Melanocyte of skin (primary cell): Measurements from ENCODE around the gene TMC6.

GRCh38 chr17:77420230-77420914 is 139.1 kb downstream of the SEPTIN9 start:
- CAGE, long polyA plus RNA, 2 experiments = no peak in any of the 2 experiments

- CAGE, long polyA plus RNA, 2 experiments = no peak in any of the 2 experiments
Measured at GRCh38 chr17:77426068-77426837, 145.0 kb downstream of the SEPTIN9 start.

GRCh38 chr17:77435247-77435943 is 154.1 kb downstream of the SEPTIN9 start:
- CAGE, long polyA plus RNA, 2 experiments = no peak in any of the 2 experiments

DNA sequence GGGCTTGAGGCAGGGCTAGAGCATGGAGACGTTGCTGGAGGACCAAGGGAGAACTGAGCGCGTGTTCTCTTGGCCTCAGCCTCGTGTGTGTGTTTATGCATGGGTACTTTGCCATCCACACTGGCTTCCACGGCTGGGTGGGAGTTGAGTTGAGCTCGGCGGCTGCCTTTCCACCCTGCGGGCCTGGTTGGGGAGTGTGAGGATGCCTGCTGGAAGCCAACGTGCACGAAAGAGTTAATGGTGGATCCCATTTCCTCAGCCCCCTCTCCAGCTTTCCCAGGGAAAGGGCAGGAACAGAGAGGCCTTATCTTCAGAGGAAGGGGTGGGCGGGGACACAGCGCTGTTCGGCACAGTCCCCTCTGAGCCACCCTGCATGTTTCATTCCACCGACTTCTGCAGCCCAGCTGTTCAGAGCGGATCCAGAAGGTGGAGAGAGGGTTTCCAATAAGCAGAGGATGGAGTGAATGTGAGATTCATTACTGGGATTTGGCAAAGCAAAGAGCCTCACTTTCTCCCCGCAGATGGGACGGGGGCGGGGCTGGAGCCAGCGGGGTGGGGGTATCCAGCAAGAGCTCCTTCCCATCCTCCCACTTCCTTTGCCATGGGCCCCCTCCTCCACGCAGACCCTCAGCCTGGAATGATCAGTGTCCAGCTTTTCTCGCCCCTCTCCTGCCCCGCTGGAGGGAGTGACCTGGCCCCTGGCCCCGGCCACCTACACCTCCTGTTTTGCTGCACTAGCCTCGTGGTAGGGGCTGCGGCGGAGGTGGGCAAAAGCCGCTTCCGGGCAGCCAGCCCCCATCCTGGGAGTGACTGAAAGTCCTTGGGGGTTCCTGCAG is 154.9 kb downstream of the SEPTIN9 start:
- CAGE, long polyA plus RNA, 2 experiments = no peak in any of the 2 experiments

DNA sequence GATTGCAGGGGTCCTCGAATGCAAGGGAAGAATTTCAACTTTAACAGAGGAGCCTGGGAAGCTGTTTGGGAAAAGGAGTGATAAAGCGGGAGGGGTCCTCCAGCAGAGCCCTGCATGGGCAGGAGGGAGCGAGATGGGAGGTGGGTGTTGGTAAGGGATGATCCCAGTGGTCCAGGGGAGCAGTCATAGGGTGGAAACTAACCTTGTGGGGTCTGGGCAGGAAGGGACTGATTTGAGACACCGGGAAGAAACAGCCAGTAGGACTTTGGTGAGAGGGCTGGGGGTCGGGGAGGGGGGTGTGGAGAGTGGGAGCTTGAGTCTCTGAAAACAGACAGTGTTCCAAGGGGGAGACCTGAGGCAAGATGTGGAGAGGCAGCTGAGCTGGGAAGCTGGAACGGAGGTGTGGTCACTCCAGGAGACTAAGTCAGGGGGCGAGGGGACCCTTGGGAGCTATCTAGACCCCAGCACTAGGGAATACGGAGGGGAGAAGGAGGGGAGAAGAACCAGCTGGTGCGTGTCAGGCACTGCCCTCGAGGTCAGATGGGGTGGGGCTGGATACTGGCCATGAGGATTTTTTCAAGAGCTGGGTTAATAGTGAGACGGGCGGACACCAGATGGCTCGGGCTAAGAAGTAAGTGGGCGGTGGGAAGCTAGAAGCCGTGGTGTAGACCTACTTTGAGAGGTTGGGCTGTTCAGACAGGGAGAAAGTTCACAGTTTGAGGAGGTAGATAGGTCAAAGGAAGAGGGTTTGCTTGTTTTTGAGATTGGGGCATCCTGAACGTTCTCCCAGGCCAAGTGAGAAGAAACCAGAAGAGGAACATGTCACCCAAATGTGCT is 163.1 kb downstream of the SEPTIN9 start:
- CAGE, long polyA plus RNA, 2 experiments = no peak in any of the 2 experiments

DNA sequence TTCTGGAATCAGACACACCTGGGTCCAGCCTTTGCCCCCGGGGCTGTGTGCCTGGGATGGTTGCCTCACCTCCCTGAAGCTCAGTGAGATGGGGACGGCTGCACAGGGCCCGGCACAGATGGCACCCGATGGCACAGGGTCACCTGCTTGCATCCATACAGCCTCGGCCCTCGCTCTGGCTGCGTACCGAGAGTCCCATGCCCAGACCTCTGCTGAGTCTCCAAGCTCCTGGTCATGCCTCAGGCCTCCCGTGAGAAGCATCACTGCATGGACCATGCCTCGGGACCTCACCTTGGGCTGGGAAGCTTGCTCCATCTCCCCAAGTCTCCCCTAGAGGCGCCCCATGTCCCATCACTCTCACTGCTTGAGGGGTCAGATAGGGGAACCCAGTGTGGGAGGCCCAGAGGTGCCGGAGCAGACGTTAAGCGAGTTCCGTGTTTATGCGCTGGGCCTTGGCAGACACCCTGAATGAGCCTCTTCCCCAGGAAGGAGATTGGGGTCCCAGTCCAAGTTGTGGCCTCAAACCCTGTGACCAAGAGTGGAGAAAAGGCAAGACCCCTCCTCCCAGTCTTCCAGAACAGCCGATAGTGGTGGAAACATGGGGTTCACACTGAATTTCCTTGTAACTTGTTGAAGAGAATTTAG is 175.9 kb downstream of the SEPTIN9 start:
- CAGE, long polyA plus RNA, 2 experiments = no peak in any of the 2 experiments

DNA sequence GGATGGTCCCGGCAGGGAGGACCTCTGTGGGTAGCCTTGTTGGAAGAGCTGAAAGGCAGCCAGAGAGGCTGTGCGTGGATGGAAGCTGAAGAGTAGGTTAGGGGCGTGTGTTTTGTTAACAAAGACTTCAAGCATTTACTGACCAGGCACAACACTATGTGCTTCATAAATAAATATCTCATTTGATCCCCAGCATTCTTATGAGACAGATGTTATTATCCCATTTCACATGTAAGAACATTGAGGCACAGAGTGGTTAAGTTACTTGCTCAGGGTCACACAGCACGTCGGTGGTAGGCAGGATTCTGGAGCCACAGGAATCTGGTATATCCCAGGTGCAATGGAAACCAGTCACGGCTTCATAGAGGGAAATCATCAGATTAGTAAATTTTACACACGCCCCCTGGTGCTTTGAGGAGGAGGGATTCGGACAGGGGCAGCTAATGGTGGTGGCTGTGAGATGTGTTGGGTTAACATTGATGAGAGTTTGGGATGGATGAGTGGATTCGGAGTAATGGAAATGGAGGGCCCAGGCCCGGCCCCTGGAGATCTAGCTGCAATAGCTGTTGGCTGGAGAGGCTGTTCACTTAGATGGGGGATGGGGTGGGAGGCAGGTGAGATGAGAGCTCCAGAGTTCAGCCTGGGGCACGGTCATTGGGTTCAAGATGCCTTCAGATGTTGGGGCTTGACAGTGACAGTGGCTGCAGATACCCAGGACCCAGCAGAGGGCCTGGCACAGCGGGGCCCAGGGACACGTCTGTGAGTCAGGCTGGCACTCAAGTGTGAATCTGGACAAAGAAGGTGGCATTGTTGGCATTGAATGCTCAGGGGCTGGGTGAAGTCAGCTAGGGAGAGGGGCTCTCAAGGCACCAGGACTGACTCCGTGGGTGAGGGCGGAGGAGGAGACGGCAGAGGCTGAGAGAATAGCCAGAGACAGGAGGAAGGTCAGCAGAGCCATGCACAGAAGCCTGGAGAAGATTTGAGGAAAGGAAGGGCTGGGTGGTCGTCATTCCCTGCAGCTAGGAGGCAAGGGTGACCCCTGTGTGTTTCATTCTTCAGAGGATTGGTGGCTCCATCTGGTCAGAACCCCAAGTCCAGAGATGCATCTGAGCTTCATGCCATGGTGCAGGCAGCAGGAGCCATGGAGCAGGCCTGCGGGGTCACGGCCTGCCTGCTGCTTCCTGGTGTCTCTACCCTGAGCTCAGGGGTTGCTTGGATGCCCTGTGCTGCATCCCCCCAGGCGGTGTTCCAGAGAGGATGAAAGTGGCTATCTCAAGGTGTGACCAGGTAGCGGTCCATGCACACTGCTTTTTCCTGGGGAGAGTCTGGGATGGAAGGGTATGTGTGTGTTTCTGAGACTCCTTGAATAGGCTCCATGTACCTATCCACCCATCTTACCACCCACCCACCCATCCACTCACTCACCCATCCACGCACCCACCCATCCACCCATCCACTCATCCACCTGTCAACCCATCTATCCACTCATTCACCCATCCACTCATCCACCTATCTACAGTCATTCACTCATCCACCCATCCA is 187.6 kb downstream of the SEPTIN9 start:
- CAGE, long polyA plus RNA, 2 experiments = no peak in any of the 2 experiments

- CAGE, long polyA plus RNA, 2 experiments = no peak in any of the 2 experiments
Measured at GRCh38 chr17:77677516-77678158, 280.9 kb upstream of the TNRC6C start.

DNA sequence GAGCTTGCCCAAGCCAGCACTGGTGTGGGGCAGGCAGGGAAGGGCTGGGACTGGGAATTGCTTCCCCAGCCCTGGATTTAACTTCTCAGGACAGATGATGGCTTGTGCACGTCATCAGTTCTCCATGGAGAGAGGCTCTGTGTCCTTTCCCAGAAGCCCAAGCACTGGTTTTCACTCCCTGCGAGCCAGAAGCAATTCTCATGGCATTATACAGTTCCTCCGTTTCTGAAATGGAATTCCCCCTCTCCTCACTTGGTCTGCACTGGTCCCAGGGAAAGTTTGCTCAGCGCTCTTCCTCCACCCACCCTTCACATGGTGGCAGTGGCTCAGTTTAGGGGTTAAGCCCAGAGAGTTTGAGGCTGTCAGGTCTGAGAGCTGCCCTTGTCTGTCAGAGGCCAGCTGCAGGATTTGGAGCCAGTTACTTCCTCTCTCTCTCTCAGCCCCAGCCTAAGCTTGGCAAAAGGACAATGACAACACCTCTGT is 219.7 kb upstream of the TNRC6C start:
- CAGE, long polyA plus RNA, 2 experiments = no peak in any of the 2 experiments

- CAGE, long polyA plus RNA, 2 experiments = no peak in any of the 2 experiments
Measured at GRCh38 chr17:77865185-77865861, 93.2 kb upstream of the TNRC6C start.

GRCh38 chr17:77886788-77887313 is 71.7 kb upstream of the TNRC6C start:
- CAGE, long polyA plus RNA, 2 experiments = no peak in any of the 2 experiments

GRCh38 chr17:77980344-77980622 is 21.8 kb downstream of the TNRC6C start:
- CAGE, long polyA plus RNA, 2 experiments = no peak in any of the 2 experiments

DNA sequence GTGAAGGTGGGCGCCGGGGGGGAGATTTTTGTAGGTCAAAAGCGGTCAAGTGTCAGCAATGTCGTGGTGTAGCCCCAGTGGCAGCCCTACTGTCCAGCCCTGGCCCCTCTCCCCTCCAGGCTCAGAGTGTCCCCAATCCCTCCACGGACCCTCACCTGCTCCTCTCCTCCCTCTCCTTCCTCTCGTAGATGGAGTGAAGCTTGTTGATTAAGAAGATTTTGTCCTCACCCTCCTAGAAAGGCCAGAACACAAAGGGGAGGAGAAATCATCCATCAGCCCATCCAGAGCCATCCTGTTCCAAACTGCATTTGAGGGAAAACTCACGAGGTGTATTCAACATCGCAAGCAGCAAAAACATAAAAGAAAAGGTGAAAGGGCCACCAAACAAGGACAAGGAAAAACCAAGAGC is 15.2 kb downstream of the TMC6 start:
- CAGE, long polyA plus RNA, 2 experiments = no peak in any of the 2 experiments

DNA sequence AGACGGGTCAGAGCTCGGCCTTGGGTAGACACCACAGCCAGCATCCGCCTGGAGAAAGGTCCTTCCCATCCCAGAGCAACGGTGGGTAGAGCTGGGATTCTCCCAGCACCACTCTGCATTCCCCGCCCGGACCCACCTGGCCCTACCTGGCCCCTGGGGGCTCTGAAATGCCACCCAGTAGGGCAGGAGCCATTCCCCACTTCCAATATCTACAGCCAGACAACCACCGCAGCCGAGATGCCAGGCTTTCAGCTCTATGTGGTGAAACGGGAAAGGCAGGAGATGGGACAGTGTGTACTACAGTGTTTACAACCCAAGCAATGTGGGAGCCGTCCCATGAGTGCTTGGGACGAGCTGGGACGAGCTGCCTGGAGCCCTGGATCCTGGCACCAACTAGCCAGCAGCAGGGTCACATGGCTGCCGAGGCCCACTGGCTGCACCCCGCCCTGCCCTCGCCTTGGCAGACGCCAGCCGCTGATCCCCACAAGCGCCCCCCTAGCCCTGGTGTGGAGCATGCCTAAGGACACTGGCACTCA is 13.7 kb downstream of the TMC6 start:
- CAGE, long polyA plus RNA, 2 experiments = no peak in any of the 2 experiments

GRCh38 chr17:78125112-78125654 is 3.4 kb downstream of the TMC6 start:
- CAGE, long polyA plus RNA, 2 experiments = no peak in any of the 2 experiments

DNA sequence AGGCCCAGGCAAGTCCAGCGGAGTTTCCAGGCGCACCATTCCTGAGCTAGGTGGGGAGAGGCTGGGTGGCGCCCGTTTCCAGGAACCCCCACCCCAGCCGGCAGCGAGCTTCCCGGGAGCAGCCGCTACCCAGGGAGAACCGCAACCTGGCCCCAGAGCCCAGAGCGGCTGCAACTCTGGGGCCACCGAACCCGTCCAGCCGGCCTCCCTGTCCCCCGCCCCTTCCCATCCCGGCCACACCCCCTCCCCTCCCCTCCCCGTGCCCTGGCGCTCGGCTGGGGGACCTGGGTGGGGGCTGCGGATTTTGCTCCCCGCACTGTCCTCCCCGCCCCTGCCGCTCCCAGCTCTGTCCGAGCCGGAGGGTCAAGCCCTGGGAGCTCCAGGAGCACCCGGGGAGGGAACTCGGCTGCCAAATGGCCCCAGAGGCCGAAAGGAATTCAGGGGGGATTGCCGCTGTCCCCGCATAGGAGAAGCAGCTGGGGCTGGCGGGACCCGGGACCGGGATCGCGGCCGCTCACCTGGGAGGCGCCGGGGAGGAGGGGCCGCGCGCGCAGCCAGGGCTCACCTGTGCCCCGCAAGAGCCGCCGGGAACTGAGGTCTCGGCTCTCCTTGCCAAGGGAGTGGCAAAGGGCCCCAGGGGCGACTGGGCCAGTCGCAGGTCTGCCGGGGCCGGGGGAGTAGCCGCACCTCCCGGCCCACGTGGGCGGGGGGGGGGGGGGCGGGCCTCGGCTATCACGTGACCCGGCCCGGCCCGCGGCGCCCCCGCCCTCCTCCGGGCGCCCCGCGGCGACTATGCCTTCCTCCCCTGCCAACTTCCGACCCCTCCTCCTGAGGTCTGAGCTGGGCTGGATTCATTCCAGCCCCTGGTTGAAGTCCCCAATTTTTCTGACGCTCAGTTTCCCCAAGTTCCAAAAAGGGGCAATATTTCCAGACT is at the start of gene TMC6:
Gene TMC6 (minus strand): TSS at position 662 of the 934 bp plus-strand sequence.
- CAGE, long polyA plus RNA, 2 experiments = no peak in any of the 2 experiments

DNA sequence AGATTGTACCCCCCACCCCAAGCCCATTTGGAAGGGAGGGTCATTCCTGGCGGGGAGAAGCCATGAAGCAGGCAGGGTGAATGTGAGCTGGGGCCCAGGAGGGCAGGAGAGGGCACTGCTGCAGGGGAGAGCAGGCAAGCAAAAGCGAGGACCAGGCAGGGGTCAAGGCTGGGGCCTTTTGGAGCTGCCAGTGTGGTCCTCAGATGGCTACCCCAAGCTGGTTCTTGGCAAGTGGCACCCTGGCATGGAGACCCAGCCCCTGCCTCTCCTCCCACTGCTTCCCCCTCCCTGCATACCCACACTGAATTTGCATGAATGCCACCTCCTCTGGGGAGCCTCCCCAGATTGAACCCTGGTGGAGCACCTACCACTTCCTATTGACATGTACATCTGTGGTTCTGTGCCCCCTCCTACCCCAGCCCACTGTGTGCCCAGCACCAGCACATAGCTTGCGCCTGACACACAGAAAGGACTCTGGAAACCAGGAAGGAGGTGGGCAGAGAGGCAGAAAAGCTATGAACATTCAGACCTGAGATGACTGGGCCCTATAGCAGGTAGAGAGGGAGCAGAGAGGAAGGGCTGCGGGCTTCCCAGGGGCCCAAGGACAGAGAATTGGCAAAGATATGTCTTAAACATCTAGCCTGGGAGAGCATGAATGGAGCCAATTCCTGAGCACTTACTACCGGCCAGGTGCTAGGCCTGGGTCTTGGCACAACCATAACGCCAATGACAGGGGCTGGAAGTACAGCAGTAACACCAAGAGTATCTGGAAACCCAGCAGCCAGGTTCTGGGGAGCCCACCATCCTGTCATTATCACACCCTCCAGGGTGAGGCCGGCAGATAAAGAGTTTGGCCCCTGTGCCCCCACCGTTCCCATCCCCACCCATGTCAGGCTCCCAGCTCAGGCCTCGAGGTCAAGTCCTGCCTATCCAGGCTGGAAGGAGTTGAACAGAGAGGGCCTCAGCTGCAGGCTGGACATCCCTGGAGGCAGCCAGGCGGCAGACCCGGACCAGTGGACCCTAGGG is 759 bp upstream of the TMC8 start:
- CAGE, long polyA plus RNA, 2 experiments = no peak in any of the 2 experiments

GRCh38 chr17:78131230-78131465 is 577 bp downstream of the TMC8 start:
- CAGE, long polyA plus RNA, 2 experiments = no peak in any of the 2 experiments

DNA sequence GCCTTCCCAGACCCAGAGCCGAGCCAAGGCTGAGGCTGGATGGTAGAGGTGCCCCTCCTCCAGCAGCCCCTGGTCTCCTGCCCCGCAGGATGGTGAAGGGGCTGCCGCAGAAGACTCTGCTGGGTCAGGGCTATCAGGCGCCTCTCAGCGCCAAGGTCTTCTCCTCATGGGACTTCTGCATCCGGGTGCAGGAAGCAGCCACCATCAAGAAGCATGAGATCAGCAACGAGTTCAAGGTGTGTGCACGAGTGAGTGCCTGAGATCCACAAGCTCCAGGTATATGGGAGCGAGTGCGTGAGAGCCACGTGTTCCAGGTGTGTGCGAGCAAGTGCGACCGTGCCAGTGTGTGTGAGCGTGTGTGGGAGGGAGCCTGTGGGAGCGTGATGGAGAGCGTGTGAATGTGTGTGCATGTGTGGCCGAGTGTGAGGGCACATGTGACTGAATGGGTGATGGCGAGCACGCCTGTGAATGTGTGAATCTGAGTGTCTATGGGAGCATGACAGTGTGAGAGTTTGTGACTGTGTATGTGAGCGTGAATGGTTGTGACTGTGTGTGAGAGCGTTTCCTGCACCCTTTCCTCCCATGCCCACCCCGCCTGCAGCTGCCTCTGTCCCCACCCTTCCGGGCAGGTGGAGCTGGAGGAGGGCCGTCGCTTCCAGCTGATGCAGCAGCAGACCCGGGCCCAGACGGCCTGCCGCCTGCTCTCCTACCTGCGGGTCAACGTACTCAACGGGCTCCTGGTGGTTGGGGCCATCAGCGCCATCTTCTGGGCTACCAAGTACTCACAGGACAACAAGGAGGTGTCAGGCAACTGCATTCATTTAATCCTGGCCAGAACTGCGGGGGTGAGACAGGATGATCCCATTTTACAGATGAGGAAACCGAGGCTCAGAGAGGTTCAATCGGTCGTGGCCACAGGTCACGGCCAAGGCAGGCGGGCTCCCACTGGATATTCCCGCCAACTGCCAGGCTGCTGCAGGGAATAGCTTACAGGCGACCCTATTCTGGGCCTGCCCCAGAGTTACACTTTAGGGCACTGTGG is 3.5 kb downstream of the TMC8 start:
- CAGE, long polyA plus RNA, 2 experiments = no peak in any of the 2 experiments

DNA sequence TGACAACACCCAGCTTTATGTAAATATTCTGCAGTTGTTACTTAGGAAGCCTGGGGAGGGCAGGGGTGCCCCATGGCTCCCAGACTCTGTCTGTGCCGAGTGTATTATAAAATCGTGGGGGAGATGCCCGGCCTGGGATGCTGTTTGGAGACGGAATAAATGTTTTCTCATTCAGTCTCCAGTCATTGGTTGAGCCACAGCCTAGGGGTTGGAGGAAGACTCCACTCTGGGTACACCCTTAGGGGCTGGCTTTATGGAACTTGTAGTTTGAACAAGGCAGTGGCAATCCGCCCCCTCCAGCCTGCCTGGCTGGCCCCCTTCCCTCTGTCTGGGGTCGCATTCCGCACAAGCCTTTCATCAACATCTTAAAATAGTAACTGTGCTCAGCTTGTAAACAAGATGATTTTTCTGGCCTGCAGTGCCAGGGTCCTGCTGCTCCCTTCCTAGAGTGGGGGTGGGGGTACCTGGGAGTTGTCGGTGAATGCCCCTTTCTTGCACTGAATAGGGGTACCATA is 4.2 kb downstream of the SYNGR2 start:
- CAGE, long polyA plus RNA, 2 experiments = no peak in any of the 2 experiments